Skeletal muscle cell (primary cell): ENCODE results near the gene SANBR.

GRCh38 chr2:55490516-55491124 lies 28.9 kb upstream of the CFAP36 start:
- RRBS: no CpG with 5 or more reads among the region's 5 CpGs

DNA sequence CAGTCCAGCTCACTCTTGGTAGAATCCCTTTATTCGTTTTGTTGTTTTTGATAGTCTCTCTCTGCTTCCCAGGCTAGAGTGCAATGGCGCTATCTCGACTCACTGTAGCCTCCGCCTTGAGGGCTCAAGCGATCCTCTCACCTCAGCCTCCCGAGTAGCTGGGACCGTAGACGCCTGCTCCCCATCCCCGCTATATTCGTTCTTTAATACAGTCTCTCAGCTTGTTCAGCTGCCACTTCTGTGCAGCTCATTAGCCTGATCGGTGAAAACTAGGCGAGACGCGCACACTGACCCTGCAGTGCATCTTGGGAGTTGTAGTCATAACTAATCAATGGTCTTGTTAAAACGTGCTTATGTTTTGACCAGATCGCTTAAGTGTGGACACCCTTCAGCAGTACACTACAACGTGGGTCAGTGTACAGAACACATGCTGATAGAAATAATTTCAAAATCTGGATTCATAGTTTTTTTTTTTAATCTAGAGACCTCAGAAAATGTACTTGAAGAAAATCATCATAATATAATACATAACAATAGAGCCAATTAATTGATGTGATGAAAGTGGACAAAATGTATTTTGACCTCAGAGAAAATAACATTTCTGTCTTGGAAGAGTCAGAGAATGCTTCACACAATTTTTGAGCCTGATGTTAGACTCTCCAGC lies 1.3 kb upstream of the PPP4R3B start:
- RRBS: no CpG with 5 or more reads among the region's 17 CpGs

GRCh38 chr2:55625948-55626733 lies 8.7 kb upstream of the PPP4R3B start:
- RRBS: no CpG with 5 or more reads among the region's 6 CpGs

DNA sequence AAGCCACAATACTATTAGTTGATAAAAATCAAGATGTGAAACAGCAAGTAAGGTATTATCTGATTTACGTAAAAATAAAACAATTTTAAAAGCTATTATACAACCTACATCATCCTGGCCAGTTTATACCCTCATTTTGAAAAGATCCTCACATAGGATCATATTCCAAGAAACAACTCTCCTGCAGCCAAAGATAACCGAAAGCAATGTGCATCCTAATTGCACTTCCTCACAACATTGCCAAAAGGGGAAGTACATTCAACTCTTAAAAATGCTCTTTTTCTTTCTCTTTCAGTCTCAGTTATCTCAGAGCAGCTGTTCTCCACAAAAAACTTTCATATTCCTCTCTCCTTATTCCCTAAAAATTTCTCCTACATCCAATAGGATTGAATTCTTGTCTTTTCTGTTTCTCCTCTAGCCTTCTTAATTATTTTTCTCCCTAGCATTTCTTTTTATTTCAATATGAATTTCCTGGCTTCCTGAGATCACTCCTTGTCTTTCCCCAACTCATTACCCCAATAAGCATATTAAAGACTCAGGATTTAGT lies 7.5 kb upstream of the VRK2 start:
- RRBS: no CpG with 5 or more reads among the region's 2 CpGs

- RRBS: no CpG with 5 or more reads among the region's 2 CpGs
These were observed 22.6 kb downstream of the FANCL start for GRCh38 chr2:58218503-58218847.

DNA sequence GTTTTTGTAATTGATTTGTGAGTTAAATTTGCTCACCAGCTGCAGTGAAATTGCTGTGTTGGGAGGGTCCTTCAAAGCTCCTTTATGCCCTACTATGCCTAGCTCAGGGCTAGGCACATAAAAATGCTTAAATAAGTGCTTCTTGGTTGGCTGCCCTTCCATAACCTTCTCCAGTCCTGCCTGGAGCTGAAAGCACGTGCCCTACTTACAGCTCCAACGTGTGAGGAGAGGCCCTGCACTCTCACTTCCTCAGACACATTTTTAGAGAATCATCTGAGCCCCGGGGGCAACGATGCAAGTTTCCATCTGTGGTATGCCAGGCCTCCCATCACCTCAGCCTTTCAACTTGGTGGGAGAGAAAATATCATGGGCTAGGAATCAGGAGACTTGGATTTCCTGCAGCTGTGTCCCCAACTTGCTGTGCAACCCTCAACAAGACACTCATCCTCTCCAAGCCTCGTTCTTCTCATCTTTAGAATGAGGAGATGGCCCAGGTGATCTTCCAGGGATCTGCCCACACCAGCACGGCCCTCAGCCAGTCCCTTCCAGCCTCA lies 202.6 kb downstream of the BCL11A start:
- RRBS: no CpG with 5 or more reads among the region's 6 CpGs

GRCh38 chr2:60351621-60352322 lies 201.7 kb downstream of the BCL11A start:
- RRBS: no CpG with 5 or more reads among the region's 12 CpGs

DNA sequence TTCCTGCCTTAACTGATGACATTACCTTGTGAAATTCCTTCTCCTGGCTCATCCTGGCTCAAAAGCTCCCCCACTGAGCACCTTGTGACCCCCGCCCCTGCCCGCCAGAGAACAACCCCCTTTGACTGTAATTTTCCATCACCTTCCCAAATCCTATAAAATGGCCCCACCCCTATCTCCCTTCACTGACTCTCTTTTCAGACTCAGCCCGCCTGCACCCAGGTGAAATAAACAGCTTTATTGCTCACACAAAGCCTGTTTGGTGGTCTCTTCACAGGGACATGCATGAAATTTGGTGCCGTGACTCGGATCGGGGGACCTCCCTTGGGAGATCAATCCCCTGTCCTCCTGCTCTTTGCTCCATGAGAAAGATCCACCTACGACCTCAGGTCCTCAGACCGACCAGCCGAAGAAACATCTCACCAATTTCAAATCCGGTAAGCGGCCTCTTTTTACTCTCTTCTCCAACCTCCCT lies 135.9 kb downstream of the BCL11A start:
- RRBS: no CpG with 5 or more reads among the region's 11 CpGs

DNA sequence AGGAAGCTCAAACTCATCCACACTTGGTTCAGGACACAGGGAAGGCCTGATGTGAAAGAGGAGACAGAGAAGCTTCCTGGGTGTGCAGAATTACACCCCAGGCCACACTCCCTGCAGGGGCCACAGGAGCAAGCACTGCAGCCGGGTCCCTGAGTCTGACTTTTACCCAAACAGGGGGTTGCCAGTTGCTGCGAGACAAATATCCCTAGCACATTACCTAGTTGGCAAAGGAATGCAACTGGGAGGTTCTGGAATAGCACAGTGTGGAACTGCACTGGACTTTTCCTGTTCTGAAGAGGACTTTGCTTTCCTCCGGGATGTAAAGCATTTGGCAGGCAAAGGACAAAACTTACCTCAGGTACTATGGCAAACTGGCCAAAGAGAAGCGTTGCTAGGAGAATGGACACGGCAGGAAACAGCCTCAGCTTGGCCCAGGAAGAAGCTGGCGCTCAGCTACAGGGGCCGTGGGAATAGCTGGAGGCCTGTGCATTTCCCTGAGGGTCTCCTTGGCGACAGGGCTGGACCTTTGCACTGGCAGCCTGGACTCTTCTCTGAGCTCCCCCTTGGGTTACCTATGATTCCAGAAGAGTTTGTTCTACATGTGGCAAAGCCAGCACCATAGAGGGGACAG lies 45.1 kb downstream of the BCL11A start:
- RRBS: no CpG with 5 or more reads among the region's 8 CpGs

DNA sequence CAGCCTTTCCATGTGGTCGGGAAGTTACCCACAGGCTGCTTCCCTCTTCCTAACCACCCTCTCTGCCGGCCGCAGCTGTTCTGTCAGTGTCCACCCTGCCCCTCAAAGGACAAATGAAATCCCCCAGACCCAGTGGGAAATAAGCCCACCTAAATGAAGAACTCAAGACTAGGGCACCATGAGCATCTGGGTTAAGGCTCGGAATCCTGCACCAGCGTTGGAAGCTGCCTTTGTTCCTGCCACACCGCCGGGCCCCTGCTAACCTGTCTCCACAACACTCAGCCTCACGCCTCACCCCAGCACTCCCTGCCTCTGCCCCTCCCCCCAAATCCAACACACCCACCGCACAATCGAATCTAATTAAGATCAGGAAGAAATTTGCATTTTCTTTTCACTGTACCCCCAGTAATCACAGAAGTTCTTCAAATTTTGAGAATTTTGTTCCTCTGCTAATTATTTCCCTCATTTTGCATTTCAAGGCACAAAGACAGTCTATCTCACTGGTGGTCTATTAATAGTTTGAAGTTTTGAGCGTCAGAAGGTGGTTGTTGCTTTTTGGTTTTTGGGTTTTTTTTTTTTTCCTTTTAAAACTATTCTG lies 21.6 kb downstream of the BCL11A start:
- RRBS: no CpG with 5 or more reads among the region's 11 CpGs

DNA sequence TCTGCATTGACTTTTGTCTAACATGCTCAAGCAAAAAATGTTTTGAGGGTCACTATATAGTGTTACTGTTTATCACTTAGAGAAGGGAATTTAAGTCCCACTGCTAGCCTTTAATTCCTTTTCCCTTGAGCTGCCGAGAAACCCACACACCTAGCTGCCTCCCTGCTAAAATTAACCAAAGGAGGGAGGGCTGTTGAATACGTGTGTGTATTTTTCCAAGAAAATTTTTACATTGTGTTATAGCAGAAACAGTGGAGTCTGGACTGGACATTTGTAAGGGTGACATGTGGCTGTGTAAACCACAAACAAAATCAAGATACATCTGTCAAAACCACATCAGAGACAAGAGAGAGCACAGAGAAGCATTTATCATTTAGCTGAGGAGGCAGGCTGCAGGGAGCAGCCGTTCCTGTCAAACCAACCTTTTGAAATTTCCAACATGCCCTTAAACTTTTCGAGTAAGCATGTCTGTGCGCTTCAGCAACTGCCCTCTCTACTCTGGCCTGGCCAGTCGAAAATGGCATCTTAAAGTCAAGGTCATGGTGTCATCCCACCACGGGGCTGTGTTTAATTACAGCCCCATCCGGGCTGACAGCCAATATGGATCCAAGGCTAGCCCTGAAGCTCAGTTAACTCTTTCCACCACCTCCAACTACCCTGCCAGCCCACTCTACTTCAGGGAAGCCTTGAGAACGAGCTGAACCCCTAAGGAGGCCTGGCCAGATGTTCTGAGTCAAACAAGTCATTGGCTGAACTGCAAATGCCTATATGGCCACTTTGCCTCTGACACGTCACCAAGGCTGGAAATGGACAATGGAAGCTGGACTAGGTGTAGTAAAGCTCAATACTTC lies 8.4 kb downstream of the BCL11A start:
- RRBS: no CpG with 5 or more reads among the region's 10 CpGs

- RRBS: under 1% methylated on average over 13 of the region's 53 CpGs
These were observed 1.4 kb upstream of the BCL11A start for GRCh38 chr2:60554621-60555408.

GRCh38 chr2:60804396-60804864 lies 48.4 kb downstream of the PAPOLG start:
- RRBS: 92% methylated on average over 6 of the region's 19 CpGs

- RRBS: no CpG with 5 or more reads among the region's 8 CpGs
These were observed 13.5 kb upstream of the REL start for GRCh38 chr2:60867741-60868363.

DNA sequence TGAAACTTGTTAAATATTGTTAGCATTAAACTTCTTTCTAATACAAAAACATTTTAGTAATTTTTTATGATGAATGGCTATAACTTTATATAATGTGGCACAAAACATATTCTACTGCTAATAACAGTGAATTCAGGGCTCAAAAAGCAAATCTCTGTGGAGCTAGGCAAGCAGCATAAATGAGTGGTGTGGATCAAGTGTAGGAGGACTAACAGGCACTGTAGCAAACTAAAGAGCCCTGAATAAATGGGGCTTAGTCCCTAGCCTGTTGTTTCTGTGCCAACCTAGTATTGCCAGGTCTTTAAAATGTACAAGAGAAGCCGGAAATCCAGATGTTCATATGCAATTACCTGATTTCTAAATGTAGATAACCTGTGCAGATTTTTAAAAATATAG lies 18.5 kb downstream of the REL start:
- RRBS: no CpG with 5 or more reads among the region's 1 CpG

DNA sequence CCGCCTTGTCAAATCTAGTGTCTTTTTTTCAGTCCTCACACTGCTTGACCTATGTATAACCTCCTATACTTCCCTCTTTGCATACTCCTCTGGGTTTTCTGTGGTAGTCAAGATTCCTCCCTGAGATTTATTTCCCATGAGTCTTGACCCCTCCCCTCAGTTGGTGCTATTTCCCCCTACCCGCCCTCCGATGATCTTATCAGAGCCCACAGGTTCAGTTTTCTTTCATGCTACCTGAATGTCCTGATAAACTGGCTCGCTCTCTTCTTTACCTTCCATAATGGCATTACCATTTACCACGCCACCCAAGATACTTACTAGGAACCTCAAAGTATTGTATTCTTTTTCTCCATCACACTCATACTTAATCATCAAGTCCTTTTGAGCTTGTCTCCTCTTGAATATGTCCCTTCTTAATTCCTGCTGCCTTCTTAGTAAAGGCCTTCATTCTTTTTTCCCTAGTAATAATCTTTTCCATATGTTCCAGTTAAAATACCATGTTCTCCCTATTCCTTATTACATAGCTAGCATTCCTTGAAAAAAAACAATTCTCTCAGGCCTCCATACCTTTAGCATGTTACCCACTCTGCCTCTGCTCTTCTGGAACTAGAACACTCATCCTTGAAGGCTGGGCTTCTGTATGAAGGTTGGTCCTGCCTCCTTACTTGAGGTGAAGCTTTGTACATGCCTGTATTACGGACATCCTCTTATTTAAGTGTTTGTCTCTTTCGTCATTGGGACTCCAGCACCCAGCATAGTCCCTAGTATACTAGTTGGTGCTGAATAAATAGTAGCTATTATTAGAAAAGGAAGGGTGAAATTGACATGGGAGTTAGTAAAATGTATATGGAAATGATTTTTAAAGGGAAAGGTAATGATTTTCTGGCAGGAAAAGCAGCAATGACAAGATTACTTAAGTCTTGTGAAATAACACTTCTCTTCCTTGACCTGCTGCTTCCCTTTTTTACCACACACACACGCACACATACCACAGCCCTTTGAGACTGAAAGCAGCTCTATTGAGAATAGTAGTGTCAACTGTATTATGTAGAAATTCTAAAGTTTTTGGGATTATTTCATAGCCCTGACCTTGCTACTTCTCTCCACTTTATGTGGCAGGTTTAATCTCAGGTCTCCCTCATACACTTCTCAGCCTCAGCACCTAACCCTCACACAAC lies 45.4 kb downstream of the REL start:
- RRBS: no CpG with 5 or more reads among the region's 8 CpGs

DNA sequence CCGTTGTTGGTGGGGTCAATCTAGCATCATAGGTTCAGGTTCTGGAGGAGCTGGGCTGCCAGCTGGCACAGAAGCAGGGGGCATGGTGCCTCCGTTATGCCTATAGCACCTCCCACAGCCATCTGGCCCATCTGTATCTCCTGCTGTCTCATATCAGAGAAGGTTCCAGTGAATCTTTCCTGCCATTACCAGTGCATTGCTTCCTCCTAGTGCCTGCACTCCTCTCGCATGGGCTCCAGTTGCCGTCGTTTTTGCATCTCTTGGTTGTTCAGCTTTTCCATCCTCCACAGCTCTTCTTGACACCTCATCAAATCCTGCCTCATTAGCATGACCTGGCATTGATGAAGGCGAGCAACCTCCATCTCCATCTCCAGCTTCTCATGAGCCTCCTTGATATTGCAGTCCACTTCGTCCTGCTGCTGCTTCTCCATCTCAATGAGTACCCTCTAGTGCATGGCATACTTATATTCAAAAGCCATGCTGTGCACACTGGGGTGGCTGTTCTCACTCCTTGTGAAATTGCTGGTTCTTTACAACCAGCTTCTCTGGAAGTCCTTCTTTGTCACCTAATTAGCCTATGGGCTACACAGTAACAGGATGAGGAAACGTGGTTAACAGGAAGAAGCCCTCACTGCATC lies 55.7 kb downstream of the REL start:
- RRBS: no CpG with 5 or more reads among the region's 8 CpGs

- RRBS: no CpG with 5 or more reads among the region's 1 CpG
These were observed 11.6 kb upstream of the PEX13 start for GRCh38 chr2:61005981-61006239.

DNA sequence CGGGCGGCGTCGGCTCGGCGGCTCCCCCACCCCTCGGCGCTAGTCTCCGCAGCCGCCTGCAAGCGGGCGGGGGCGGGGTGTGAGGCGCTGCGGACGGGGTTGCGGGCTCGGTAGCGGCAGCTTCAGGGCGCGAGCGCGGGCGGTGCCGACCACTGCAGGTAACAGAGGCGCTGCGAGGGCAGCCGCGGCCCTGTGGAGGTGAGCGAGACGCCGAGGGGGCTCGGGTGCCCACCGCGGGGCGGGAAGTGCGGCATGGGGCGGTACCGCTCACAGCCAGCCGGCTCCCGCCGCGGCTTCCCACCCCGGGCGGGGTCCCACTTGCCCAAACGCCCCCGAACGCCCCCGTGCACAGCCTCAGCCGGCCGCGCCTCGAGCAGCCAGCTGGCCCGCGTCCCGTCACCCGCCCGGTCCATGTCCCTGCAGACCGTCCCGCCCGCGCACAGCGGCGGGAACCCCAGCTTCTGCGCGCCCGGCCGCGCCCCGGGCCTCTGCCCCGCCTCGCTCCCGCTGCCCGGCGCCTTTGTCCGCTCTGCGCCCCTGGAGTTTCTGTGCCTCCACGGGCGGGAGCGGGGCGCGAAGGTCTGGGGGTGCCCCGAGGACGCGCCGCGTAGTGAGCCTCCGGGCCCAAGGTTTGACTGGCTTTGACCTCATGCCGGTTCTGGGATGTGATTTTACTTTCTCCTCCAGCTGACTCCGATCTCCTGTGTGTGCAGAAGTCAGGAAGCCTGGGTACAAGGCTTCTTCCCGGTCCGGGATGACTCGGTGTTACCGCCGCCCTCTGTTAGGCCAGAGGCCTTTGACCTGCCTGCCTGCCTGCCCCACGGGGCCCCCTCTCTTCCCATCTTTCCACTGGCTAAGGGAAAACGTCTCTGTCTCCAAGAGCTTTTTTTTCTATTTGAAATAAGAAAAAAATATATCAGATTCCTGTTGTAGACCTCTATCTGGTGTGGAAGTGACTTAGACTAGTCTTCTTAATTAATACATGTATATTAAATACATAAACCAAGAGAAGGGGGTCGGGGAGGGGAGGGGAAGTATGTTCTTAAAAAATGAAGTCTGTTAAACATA lies at the start of gene SANBR:
Gene SANBR, plus strand, starts transcription at position 42 of the 1,068 bp plus-strand sequence.
- RRBS: 1% methylated on average over 26 of the region's 98 CpGs